ENCODE measurements around a stretch of chr13.

GRCh38 chr13:24124925-24125458 lies 35.5 kb upstream of the SPATA13 start:
- PRO-cap = unidirectional peak, plus-strand start at chr13:24124981

GRCh38 chr13:24161027-24161972 lies 780 bp downstream of the SPATA13 start:
- PRO-cap = unidirectional peak, minus-strand start at chr13:24161177

GRCh38 chr13:24230080-24230426 lies 69.5 kb downstream of the SPATA13 start:
- PRO-cap = no peak

DNA sequence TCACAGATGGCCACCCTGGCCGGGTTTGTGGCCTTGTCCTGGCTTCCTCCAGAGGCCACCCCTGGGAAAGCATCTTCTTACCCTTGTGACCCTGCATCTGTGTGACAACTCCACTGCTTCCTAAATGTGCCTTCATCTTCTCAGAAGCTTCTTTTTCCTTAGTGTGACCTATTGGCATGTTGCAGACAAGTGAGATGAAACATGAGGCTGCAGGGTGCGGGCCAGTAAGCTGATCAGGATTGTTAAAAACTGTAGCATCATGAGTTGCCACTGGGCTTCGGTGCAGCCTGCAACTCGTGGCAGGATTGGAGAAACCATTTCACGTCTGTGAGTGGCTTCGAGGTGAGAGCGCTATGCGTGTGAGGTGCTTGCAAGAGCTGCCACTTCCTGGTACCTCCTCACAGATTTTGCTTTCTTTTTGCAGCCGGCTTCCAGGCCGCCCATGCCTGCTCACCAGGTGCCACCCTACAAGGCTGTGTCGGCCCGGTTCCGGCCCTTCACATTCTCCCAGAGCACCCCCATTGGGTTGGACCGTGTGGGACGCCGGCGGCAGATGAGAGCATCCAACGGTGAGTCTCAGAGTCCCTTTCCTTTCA lies 58.0 kb upstream of the C1QTNF9 start:
- PRO-cap = no peak

GRCh38 chr13:24253616-24254100 lies 55.7 kb upstream of the C1QTNF9 start:
- PRO-cap = no peak

DNA sequence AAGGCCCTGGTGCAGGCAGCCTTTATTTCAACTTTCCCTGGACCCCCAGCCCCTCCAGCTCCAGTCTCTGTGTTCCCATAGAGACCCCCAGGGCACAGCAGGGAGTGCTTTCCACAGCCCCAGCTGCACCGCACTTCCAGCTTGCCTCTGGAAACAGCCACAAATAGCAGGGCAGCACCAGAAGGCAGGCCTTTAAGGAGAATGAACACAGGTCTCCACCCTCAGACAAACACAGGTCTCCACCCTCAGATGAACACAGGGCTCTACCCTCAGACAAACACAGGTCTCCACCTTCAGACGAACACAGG lies 51.6 kb downstream of the C1QTNF9 start:
- PRO-cap = no peak

DNA sequence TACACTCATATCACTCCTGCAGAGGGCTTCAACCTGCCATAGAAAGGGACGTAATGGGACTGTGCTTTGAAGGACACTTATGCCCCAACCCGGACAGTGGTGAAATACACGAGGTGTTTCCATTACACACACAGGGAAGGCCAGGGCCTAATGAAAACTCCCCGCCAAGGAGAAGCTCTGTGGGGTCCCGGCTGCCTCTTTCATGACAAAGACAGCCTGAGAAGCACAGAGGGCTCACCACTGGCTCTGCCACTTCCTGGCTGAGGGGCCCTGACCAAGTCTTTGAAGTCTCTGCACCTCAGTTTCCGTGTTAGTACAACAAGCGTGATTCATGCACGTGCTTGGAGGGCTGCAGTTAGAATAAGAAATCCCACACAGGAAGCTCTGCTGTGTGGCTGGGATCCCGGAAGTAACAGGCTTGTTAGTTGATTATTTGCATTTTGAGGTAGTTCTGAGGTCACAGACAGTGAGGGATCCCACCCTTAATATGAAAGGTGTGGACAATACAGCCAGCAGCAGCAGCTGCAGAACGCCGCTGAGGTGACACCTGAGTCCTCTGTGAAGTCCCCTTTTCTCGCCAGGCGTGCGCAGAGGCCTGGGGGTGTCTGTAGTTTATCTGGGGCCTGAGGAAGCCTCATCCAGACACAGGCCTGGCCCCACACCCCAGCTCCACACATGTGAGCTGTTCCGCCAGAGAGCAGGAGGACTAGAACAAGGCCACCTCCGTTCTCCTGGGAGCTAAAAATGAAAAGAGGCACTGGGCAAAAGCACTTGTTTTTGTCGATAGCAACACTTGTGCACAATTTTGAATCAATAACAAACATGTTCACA lies 61.7 kb upstream of the ATP12A start:
- PRO-cap = no peak

GRCh38 chr13:24923257-24923744 lies 640 bp upstream of the CENPJ start:
- PRO-cap = unidirectional peak, minus-strand start at chr13:24923622

DNA sequence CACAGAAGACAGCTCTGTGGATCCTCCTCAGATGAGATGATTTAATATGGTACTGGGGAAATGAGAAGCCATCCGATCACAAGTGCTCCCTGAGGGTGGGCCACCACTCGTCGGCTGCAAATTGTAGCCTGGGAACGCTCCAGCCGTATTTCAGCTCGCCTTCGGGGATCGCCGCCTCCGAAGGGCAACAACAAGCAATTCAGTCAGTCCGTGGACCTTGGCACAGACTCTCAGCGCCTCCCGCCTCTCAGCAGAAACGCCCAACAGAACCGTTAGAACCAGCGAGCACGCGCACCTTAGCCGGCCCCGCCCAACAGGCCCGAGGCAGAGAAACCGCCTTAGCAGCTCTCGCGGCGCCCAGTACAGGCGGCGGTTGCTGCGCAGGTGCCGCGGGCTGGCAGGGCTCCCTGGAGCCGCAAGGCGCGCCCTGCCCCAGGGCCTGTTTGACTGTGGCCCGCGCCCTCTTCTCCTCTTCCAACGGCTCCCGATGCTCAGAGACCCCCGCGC lies 78.1 kb upstream of the PABPC3 start:
- PRO-cap = no peak

DNA sequence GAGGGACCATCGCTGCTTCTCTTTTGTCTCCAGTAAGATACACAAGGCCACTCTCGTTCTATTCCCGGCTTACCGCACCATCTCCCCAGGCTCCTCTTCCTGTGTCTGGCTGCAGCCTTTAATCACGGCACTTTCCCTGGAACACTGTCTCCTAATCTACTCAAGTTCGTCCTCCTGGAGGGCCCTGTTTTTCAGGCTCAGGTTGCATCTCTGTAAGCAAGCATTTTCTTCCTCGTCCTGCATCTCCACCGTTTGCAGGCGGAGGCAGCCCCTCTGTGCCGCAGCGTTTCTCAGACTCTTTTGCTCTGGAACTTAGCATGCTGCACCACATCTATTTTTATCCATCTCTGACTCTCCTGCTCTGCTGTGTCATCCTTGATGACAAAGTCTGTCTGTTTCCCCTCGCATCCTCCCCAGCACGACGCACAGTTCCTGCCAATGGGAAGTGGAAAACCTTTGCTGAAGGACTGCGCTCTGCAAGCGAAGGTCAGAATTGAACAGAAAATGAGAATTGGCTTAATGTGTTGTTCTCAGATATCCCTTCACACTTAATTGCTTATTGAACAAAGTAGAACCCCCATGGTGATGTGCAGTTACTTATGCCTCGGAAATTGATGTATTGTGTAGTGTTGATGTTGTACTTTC lies 117.5 kb downstream of the ATP8A2 start:
- PRO-cap = no peak

DNA sequence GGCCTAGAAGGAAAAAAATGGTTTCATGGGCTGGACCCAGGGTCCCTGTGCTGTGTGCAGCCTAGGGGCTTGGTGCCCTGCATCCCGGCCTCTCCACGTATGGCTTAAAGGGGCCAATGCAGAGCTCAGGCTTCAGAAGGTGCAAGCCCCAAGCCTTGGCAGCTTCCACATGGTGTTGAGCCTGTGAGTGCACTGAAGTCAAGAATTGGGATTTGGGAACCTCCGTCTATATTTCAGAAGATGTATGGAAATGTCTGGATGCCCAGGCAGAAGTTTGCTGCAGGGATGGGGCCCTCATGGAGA lies 22.2 kb downstream of the GPR12 start:
- PRO-cap = no peak

- PRO-cap = no peak
Observed at GRCh38 chr13:26758928-26759599, 1.5 kb downstream of the GPR12 start.

DNA sequence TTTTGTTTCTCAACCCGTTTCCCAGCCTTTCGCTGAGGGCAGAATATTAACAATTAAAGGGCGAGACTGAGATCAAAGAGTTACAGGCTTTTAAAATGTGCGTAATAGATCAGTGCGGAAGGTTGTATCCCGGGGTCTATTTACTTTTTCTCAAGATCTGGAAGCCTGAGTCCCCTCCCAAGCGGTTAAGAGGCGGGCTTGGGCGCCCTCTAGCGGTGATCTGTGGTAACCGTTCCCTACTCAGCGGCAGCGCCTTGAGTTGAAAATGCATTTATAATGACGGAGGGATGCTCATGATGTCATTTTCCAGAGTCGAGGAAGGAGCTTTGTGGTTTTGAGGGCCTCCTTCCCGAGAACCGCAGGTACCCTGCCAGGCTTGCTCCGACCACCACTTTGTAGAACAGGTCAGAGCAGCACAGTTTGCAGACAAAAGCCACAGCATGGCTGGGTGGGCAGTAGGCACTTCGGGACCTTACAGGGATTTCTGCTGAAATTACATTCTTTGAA lies 169.7 kb upstream of the GPR12 start:
- PRO-cap = no peak

- PRO-cap = no peak
Observed at GRCh38 chr13:26954635-26955509, 194.3 kb upstream of the GPR12 start.

DNA sequence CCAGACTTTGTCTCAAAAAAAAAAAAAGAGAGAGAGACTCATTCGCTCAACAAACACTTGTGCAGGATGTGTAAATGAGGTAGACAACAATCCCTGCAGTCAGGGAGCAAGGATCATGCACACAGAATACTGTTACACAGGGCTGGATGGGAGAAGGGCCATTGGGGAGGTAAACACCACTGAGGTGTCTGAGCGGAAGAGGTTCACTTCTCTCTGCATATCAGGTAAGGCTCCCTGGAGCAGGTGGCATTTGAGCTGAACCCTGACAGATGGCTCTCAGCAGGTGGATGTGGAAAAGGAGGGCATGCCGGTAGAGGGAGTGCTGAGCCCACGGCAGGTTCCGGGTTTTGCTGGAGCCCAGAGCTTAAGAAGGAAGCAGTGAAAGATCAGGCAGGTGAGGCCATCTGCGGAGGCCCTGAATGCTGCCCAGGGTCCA lies 199.6 kb downstream of the USP12 start:
- PRO-cap = no peak

GRCh38 chr13:27100299-27100902 lies 71.2 kb downstream of the USP12 start:
- PRO-cap = no peak

GRCh38 chr13:27137590-27138235 lies 33.9 kb downstream of the USP12 start:
- PRO-cap = no peak

GRCh38 chr13:27153836-27154299 lies 17.7 kb downstream of the USP12 start:
- PRO-cap = no peak

DNA sequence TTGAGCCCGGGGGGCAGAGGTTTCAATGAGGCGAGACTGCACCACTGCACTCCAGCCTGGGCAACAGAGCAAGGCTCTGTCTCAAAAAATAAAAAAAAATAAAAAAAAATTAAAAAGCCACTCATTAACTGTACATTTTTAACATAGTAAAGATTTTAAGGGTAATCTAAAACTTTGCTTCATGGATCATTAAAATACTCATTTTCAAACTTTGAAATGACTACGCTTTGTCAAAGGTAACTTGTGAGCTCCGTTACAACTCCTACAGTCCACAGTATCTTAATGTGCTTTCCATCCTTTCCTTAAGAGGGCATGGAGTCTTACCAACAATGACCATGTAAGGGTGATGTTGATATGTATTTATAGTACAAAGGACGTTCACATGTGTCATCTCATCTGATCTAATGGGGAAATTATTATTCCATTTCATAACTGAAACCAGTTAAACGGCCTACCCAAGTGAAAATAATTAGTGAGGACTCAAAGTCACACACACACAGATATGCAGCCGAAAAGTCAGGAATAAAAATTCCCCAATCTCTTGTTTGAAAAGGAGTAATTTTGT lies 9.7 kb downstream of the USP12 start:
- PRO-cap = no peak

DNA sequence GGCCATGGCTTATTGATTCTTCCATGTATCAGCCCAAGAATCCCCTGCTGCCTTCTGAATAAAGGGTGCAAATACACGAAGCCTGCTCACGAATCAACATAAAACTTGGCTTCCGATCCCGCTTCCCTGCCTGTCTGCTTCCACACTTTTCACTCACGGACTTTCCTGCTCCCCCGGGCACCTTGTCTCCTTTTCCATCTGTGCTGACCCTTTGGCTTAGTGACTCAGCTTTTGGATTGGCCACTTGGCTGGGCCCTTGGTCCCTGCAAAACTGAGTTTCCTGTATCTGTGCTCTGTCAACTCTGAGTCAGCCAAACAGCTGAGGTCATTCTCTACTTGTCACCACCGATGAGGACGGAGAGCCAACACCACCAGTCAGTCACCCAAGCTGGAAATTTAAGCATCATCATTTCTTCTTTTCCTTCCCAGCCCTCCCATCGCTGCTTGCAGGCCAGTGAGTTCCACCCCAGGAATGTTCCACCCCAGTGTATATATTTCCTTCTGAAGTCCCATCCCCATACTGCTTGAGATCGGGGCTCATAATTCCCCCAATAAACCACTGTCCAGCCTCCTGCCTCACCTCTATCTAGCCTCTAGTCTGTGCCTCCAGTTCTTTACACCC lies 11.4 kb upstream of the USP12 start:
- PRO-cap = no peak

All from SP-49 (cell line).